Epithelial cell of alveolus of lung (primary cell): ENCODE measurements around a stretch of chrY.

- RAMPAGE, long total RNA: no peak
- RRBS: no CpG with 5 or more reads among the region's 4 CpGs
These were observed 457.3 kb downstream of the TGIF2LY start for GRCh38 chrY:4036167-4036617.

DNA sequence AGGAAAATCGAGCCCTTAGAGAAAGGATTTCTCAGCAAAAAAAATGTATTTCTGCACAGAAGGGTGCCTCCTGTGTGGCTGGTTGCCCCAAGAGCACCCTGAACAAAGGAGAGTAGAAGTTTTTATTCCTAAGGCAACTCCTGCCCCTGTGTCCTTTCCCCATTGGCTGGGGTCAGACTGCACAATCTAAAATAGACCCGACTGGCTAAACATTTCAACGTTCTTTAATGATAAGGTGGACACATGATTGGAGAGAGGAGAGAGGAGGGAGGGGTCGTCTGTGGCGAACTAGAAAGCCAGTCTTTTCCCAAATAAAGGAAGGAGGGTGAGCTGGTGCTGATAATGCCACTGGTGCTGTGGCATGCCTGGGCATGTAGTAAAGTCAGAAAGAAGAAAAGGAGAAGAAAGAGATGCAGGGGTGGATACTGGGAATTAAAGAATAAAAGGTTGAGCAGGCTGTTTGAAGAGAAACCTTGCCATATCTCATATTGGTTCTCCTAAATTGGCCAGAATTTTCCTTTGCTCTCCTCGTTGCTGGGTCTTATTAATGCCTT, 367.9 kb upstream of the AMELY start:
- RAMPAGE, long total RNA: no peak
- RRBS: no CpG with 5 or more reads among the region's 6 CpGs

- RAMPAGE, long total RNA: no peak
- RRBS: no CpG with 5 or more reads among the region's 21 CpGs
These were observed 1571.1 kb downstream of the TSPY10 start for GRCh38 chrY:11098725-11099146.

- RAMPAGE, long total RNA: no peak
- RRBS: no CpG with 5 or more reads among the region's 6 CpGs
These were observed 215.4 kb upstream of the NLGN4Y start for GRCh38 chrY:14309032-14309299.

DNA sequence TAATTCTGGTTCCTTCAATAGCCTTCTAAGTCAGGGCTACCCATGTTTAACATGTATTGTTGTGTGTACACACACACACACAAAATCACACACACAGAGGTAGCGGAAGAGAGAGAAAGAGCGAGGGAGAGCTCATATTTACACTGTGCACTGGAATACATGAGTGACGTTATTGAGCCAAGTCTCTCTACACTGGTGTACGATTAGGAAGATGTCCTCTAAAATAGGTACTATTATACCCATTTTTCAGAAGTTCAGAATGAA, 1343.0 kb downstream of the NLGN4Y start:
- RAMPAGE, long total RNA: no peak
- RRBS: no CpG with 5 or more reads among the region's 4 CpGs

DNA sequence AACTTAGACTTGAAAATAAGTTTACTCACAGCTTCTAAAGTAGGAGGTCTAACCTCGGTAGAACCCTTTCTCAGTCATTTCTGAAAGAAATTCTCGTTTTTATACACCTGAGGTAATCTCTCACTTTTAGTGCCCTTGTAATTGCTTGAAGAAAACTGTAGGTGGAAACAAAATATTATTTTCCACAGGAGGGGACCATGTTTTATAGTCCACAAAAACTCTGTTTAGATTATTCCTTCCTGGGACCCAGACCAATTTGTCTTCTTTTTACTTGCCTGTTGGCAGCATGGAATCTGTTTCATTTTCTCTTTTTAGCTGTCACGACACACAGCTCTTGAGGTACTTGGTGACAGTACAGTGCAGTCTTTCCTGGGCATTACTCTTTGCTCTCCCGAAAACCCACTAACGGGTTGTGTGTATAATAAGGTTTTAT, 933 bp downstream of the EIF1AY start:
- RAMPAGE, long total RNA: no peak
- RRBS: no CpG with 5 or more reads among the region's 5 CpGs